Hepatocyte (in vitro differentiated cells and primary cell): ENCODE data around the genes ENGASE and CBX2.

- RAMPAGE, long total RNA: no peak
- RRBS: no CpG with 5 or more reads among the region's 12 CpGs
These were observed 1.6 kb upstream of the CYTH1 start for GRCh38 chr17:78783415-78784400.

- RAMPAGE, long total RNA: no peak
- RRBS: 95% methylated on average over 1 of the region's 3 CpGs
These were observed 10.1 kb upstream of the CYTH1 start for GRCh38 chr17:78792178-78792550.

- RAMPAGE, long total RNA: no peak
- RRBS: no CpG with 5 or more reads among the region's 8 CpGs
These were observed 24.3 kb upstream of the CYTH1 start for GRCh38 chr17:78806405-78806815.

GRCh38 chr17:78812667-78813712 lies 27.6 kb downstream of the USP36 start:
- RAMPAGE, long total RNA: no peak
- RRBS: no CpG with 5 or more reads among the region's 15 CpGs

GRCh38 chr17:78835774-78836090 lies 4.9 kb downstream of the USP36 start:
- RAMPAGE, long total RNA: no peak
- RRBS: 56% methylated on average over 1 of the region's 3 CpGs

GRCh38 chr17:78888782-78889293 lies 14.2 kb downstream of the CEP295NL start:
- RAMPAGE, long total RNA: no peak
- RRBS: no CpG with 5 or more reads among the region's 5 CpGs

DNA sequence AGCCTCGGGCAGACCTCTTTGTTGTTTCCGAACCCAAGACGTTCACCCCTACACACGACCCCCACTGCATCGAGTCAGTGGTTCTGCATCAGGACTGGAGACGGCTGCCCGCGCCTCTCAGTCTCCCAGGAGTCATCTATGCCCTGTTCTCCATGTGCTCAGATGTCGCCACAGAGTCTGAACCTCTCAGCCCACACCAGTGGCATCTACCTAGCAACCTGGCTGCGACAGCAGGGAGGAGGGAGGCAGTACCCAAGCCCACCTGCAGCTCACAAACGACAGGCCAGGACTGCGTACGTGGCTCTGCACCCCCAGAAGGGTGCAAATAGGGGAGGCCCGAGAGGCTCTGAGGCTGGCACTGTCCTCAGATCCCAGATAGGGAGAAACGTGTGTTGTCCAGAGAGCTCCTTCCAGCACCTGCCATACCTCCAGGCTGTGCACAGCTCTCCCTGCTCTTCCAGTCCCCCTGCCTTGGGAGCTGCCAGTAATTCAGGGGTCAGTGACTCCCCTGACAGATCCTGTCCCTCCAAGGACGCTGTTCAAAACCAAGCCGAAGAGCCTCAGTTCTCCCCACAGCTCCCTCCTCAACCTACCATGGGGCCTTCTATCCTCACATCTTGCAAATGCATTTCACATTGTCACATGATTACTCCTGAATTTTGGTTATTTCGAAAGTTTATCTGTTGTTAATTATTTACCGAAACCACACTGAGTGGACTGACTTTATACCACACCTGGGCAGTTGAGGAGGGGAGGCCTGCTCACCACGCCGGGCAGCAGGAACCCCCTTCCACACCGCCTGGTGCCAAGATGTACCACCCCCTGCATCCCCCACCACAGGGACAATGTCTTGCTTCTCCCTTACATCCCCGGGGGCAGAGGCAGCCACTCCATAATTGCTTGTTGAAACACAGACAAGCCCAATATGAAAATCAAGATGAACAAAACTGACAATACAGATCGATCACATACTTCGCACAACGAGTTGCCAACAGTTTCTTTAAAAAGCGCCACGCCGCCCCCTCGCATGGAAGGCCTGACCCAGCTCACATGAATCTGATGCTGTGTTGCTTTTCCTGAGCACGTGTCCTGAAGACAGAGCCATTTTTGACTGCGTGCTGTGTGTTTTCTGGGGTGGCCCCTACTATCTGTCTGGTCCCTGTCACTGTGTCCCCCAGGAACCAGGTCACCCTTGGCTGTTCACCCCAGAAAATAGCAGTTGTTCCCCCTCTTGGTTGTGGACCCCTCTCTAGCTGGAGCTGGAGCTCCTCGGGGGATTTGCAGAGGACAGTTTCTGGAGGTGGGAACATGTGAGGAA lies 4.7 kb downstream of the TIMP2 start:
- RAMPAGE, long total RNA: no peak
- RRBS: 39% methylated on average over 3 of the region's 33 CpGs

GRCh38 chr17:78929692-78930436 lies 4.7 kb upstream of the TIMP2 start:
- RAMPAGE, long total RNA: no peak
- RRBS: 55% methylated on average over 8 of the region's 29 CpGs

GRCh38 chr17:78935164-78935949 lies 10.2 kb upstream of the TIMP2 start:
- RAMPAGE, long total RNA: no peak
- RRBS: 80% methylated on average over 9 of the region's 24 CpGs

DNA sequence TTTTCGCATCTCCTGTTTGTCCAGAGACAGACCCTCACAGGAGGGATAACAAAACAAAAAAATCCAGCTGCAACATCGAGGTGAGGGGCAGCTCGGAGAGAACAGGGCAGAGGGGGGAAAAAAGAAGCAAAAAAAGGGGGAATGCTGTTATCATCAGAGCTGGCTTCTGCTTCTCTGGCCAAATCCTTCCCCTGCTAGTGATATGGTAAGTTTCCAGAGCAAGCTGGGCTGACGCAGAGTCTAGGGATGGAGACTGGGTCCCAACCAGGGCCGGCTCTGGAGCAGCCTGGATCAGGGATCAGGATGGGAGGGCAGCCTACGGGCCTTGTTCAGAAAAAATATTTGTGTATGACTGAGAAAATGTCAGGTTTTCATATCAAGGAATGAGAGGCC lies 838 bp upstream of the C1QTNF1 start:
- RAMPAGE, long total RNA: no peak
- RRBS: no CpG with 5 or more reads among the region's 6 CpGs

GRCh38 chr17:79026277-79027256 lies 2.6 kb downstream of the C1QTNF1 start:
- RAMPAGE, long total RNA: no peak
- RRBS: no CpG with 5 or more reads among the region's 17 CpGs

- RAMPAGE, long total RNA: no peak
- RRBS: 1% methylated on average over 60 of the region's 82 CpGs
These were observed at the start of gene ENGASE for GRCh38 chr17:79074505-79075229. TSS of gene ENGASE (plus strand) at chr17:79074824.

DNA sequence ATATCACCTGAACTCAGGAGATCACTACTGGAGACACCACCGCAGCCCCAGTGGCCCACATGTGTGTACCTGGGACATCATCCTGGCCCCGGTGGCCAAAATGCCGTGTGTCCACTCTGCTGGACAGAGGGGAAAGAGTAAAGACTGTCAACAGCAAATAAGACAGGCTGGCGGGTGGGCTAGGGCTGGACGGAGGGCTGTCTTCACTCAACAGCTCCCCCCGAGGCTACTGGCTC lies 140.7 kb downstream of the RBFOX3 start:
- RAMPAGE, long total RNA: no peak
- RRBS: no CpG with 5 or more reads among the region's 6 CpGs

DNA sequence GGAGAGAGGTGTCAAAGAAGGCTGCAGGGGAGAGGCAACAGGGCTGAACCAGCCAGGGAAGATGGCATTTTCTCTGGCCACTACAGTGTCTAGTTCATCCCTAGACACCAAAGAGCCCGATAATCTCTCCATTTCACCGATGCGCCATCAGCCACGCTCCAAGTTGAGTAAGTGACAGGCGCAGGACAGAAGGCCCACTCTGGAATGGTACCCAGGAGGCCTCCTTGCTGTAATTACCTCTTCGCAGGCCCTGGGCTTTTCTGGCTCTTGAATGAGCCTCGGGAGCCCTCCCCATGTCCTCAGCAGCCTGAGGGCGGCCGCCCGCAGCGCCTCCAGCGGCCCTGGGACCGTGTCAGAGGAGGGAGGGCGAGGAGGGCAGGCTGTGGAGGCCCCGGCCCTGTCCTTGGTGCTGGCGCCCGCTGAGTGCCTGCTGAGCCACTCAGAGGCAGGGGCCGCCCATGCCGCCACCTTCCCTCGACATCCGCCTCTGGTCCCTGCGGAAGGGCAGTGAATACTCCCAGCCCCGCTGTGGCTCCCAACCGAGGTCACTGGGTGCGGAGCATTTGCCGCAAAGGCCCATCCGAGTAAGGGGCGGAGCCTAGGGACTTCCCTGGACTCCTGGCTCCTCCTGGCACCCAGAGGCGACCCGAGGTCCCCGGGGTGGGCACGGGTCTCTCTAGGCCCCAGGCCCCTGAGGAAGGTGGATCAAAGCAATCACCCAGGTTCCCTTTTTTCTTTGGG lies 2.9 kb downstream of the RBFOX3 start:
- RAMPAGE, long total RNA: no peak
- RRBS: no CpG with 5 or more reads among the region's 32 CpGs

- RAMPAGE, long total RNA: no peak
- RRBS: 2% methylated on average over 54 of the region's 120 CpGs
These were observed at the start of gene CBX2 for GRCh38 chr17:79777153-79778297. TSS of gene CBX2 (plus strand) at chr17:79778148.

- RAMPAGE, long total RNA: no peak
- RRBS: 11% methylated on average over 20 of the region's 45 CpGs
These were observed 7.4 kb downstream of the CBX8 start for GRCh38 chr17:79789390-79789924.

DNA sequence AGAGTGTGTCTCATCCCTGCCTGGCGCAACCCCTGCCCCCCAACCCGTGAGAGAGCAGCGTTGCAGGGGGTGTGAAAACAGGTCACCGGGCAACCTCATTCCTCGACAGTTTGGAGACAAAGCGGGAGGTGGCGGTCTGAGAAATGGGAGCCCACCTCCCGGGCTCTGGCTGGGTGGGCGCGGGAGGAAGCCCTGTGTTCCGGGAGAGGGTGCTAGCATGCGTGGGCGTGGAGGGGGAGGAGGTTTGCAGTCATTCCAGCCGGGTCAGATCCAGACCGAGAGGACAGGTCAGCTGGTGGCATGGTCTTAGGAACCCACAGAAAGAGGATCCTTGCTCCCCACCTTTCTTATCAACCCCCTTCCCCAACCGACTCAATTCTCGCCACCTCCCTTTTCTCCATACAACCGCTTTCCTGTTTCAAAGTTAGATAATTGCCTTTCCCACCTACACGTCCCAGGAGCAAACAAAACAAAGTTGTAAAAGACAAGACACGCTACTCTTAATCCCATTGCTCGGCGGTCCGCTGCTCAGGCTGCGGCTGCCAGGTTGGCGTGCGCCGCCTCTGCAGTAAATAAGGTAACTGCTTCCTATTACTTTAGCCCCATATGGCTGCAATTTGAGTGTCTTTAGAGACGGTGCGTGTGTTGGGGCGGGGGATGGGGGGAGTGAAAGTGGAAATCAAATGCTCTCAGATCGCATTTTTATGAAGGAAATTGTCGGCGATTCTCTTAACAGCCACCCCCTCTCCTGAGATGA lies 3.4 kb upstream of the CBX8 start:
- RAMPAGE, long total RNA: no peak
- RRBS: 7% methylated on average over 10 of the region's 33 CpGs

- RAMPAGE, long total RNA: no peak
- RRBS: no CpG with 5 or more reads among the region's 11 CpGs
These were observed 6.0 kb downstream of the CBX4 start for GRCh38 chr17:79833238-79833702.

DNA sequence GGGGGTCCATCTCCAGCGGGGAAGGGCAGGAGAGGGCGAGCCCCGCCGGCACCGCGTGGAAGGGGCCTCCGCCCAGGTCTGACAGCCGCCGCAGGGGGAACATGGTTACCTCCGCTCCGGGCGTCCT lies 5.7 kb downstream of the CBX4 start:
- RAMPAGE, long total RNA: no peak
- RRBS: 83% methylated on average over 11 of the region's 12 CpGs

DNA sequence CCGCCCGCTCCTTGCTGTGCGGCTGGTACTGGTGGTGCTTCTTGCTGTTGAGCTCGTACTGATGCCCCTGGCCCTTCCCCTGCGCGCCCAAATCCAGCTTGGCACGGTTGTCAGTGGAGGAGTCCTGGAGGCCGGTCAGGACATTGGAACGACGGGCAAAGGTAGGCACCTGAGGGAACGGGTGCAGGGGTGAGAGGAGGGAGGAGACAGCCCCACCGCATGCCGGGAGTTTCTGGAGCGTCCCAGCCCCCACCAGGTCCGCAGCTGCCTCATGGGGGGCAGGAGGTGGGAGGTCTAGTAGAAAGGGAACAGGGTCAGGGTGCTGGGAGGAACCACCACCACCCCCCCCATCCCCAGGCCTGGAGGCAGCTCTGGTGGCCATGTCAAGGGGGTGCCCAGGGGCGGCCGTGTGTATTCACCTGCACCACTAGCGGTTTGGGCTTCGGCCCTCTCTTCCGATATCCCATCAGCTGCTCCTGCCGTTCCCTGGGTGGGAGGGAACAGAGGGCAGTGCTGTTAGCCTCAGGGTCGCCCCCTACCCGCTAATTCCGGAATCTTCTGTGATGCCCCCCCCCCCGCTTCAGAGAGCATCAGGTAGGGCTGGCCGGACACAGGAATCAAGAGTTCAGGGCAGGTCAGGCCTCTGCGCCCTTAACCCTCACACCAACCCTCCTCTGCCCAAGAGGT lies 3.9 kb downstream of the CBX4 start:
- RAMPAGE, long total RNA: no peak
- RRBS: 29% methylated on average over 8 of the region's 27 CpGs